ENCODE measurements around a stretch of chr13.

- RAMPAGE, long total RNA = no peak
- RRBS = no CpG with 5 or more reads among the region's 25 CpGs
Measured at GRCh38 chr13:73061854-73063080, 3.5 kb downstream of the KLF5 start.

- RAMPAGE, long total RNA = no peak
- RRBS = no CpG with 5 or more reads among the region's 4 CpGs
Measured at GRCh38 chr13:73063675-73064298, 5.0 kb downstream of the KLF5 start.

- RAMPAGE, long total RNA = no peak
- RRBS = no CpG with 5 or more reads among the region's 2 CpGs
Measured at GRCh38 chr13:73064885-73065349, 6.1 kb downstream of the KLF5 start.

DNA sequence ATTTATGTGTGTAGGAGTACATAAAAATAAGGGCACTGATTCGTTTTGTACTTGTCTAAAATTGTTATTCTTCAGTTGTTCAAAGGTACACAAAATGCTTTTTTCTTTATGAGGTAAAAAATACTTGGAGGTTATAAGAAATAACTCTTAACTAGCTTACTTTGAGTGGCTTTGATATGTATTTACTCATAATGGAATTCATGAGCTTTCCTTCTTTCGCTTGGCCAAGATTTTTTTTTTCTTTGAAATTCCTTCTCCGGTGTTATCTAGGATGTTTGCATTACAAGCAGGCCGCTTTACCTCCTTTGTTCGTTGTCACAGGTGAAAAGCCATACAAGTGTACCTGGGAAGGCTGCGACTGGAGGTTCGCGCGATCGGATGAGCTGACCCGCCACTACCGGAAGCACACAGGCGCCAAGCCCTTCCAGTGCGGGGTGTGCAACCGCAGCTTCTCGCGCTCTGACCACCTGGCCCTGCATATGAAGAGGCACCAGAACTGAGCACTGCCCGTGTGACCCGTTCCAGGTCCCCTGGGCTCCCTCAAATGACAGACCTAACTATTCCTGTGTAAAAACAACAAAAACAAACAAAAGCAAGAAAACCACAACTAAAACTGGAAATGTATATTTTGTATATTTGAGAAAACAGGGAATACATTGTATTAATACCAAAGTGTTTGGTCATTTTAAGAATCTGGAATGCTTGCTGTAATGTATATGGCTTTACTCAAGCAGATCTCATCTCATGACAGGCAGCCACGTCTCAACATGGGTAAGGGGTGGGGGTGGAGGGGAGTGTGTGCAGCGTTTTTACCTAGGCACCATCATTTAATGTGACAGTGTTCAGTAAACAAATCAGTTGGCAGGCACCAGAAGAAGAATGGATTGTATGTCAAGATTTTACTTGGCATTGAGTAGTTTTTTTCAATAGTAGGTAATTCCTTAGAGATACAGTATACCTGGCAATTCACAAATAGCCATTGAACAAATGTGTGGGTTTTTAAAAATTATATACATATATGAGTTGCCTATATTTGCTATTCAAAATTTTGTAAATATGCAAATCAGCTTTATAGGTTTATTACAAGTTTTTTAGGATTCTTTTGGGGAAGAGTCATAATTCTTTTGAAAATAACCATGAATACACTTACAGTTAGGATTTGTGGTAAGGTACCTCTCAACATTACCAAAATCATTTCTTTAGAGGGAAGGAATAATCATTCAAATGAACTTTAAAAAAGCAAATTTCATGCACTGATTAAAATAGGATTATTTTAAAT, 17.0 kb downstream of the KLF5 start:
- RAMPAGE, long total RNA = no peak
- RRBS = no CpG with 5 or more reads among the region's 21 CpGs

DNA sequence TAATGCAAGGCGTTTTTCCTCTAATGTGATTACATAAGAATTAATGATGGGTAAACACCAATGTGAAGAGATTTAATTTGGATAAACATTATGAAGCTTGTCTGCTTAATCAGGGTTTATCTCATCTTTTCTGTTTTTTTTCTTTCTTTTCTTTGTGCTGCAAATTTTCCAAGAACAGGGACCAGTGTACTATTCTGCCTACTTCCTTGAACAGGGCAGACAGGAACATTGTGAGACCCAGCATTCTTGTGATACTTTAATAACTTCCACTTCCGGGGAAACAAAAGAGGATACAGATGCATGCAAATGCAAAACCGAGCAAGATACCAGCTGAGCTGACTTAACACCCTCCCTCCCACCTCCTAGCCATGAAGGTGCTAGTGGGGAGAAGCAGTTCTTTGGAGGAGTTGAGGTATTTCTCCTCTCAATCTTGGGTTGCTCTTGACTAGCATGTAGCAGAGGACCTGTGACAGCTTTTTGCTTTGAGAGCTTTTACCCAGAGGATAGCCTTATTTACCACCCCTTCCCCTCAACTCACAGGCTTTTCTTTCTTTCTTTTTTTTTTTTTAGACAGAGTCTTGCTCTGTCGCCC, 111.1 kb downstream of the KLF5 start:
- RAMPAGE, long total RNA = no peak
- RRBS = no CpG with 5 or more reads among the region's 4 CpGs

DNA sequence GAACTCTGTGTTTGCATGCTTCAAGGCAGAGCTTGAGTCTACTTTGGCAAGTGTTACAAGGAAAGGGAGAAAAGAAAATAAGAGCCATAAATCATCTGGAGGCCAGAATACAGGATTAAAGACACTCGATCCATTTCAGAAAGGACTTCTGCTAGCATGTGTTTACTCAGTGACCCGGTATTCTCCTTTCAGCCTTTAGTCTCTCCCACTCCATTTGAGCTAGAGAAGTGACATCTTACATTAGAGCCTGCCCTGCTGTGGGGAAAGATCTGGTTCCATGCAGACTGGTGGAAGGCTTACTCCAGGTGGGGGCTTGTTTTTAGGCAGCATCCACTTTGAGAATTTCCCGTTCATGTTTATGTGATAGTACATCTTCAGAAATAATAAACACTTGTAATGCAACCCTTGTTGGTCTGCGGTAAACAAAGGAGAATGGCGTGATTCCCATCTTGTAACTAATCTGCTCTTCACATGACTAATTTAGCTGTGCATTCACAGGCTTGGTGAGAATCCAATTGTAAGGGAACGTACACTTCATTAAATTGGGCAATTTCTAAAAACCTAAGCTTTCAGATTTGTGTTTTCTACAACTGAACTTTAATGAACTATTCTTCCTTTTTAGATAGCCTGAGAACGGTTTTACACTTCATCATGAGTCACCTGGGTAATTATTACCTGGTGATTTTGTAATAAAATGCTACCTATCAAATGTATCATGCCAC, 306.7 kb downstream of the KLF5 start:
- RAMPAGE, long total RNA = no peak
- RRBS = no CpG with 5 or more reads among the region's 7 CpGs

- RAMPAGE, long total RNA = no peak
- RRBS = no CpG with 5 or more reads among the region's 5 CpGs
Measured at GRCh38 chr13:74069920-74070386, 1011.1 kb downstream of the KLF5 start.

DNA sequence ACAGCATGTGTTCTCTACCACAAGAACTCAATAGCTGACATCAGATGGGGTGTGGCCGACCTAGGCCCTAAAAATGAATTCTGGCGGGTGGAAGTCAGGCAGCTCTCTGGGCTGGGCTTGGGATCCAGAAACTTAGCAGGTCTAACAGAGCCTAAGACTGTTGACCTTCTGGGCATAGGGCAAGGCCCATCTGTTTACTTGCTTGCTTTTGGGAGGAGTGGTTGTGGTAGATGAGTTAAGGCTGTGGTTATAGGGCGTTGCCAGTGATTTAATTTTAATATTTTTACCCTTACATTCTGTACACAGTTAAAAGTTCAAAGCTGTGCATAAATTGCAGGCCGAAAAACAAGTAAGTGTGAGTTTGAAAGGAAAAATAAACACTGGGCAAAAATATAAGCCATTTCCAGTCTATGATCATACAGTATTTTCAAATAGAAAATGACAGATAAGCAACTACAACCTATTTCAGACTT, 1071.1 kb downstream of the KLF5 start:
- RAMPAGE, long total RNA = no peak
- RRBS = no CpG with 5 or more reads among the region's 4 CpGs

GRCh38 chr13:75288731-75289155, 193.2 kb downstream of the TBC1D4 start:
- RAMPAGE, long total RNA = no peak
- RRBS = no CpG with 5 or more reads among the region's 1 CpG

- RAMPAGE, long total RNA = no peak
- RRBS = no CpG with 5 or more reads among the region's 9 CpGs
Measured at GRCh38 chr13:75302100-75302724, 179.8 kb downstream of the TBC1D4 start.

GRCh38 chr13:75310885-75311443, 171.0 kb downstream of the TBC1D4 start:
- RAMPAGE, long total RNA = no peak
- RRBS = no CpG with 5 or more reads among the region's 4 CpGs

DNA sequence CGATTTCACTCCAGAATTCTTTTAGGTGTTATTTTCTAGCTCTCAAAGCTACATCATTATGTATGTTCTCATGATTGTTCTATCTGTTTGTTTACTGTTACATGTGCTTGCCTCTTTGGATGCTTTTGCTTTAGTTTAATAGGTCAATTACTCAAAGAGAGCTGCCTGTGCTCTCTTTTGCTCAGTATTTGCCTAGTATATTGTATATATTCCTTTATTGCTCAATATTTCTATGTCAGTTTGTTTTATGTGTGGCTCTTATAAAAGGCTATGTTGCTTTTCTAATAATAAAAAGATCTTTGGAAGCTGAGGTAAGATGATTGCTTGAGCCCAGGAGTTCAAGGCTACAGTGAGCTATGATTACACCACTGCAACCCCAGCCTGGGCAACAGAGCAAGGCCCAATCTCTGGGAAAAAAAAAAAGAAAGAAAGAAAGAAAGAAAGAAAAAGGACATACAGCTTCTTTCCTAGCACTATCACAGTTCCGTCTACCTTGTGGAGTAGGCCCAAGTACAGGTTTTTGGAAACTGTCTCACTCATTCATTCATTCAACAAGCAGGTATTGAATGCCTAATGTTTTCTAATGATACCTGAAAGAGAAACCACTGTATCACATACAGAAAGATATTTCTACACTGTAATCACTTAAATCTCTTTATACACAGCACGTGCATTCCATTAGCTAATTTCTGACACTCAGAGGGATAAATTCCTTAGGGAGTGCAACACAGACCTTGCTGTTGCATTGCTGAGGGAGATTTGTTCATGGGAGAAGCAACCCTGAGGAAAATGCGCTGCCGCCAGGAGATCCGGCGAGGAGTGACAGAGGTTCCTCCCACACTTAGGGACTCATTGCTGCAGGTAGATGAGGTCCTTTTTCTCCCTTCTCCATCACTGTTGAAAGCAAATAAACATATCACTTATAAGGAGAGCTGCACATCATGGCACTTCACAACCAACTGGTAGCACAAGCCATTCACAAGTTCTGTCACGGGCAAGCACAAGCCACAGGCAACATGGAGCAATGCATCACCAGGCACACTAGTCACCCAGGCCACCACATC, 169.6 kb downstream of the TBC1D4 start:
- RAMPAGE, long total RNA = no peak
- RRBS = no CpG with 5 or more reads among the region's 8 CpGs

- RAMPAGE, long total RNA = no peak
- RRBS = no CpG with 5 or more reads among the region's 4 CpGs
Measured at GRCh38 chr13:75366842-75367354, 115.1 kb downstream of the TBC1D4 start.

GRCh38 chr13:75384897-75385612, 96.9 kb downstream of the TBC1D4 start:
- RAMPAGE, long total RNA = no peak
- RRBS = no CpG with 5 or more reads among the region's 6 CpGs

DNA sequence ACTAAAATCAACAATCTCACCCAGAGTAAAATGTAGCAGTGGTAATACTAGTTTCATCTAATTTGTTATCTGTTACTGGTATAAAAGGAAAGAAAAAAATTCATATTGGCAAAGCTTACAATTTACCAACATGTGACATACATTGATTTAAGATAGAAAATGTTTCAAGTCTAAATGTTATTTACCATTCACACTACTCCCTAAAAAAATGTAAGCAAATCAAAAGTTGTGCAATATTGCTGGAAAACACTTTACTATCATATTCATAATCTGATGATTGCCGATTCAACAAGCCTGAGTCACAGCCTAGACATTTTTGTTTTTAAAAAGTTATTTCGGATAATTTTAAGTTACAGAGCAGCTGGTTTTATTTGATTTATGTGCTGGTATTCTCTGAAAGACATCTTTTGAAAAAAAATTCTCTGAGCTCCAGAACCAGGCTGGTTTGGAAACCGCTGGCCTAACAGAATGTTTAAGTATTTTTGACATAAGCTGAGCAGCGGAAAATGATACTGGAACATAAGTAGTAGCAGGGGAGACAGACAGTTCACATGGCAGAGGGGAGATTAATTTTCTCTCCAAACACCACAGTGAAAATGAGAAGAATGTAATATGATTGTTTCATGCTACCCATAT, 36.3 kb downstream of the TBC1D4 start:
- RAMPAGE, long total RNA = no peak
- RRBS = no CpG with 5 or more reads among the region's 4 CpGs

DNA sequence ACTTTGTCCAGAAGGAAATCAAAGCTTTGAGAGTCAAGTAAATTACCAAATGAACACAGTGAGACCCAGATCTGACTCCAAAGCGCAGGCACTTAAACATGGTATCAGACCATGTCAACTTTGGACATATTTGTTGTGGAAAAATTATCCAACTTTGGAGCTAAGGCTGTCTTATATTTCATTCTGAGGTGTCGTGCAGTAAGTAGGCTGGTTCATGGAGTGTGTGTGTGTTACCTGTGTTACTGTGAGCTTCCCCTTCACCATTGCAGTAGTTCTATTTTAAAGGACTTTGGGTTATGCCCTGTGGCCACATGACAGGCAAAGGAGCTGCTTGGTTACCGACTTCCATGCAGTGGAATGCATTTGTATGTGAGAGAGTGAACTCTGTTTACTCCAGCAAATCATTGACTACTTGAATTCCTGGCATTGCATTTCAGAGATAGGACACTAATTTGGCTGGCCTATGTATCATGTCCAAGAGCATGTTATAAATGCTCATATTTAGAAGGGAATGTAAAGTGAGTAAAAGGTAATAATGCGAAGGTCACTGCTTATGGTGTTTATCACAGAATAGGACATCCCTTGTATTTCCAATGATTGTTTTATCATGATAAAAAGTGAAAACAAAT, 156.3 kb downstream of the LMO7 start:
- RAMPAGE, long total RNA = no peak
- RRBS = no CpG with 5 or more reads among the region's 4 CpGs

- RAMPAGE, long total RNA = no peak
- RRBS = no CpG with 5 or more reads among the region's 4 CpGs
Measured at GRCh38 chr13:75840193-75840476, 204.0 kb downstream of the LMO7 start.

- RAMPAGE, long total RNA = no peak
- RRBS = no CpG with 5 or more reads among the region's 18 CpGs
Measured at GRCh38 chr13:75870356-75871052, 234.4 kb downstream of the LMO7 start.

- RAMPAGE, long total RNA = no peak
- RRBS = no CpG with 5 or more reads among the region's 4 CpGs
Measured at GRCh38 chr13:76711478-76711889, 174.7 kb downstream of the KCTD12 start.

- RAMPAGE, long total RNA = no peak
- RRBS = no CpG with 5 or more reads among the region's 7 CpGs
Measured at GRCh38 chr13:76865630-76865988, 20.6 kb downstream of the KCTD12 start.

All from cardiac muscle cell (in vitro differentiated cells and primary cell).